ENCODE measurements around the genes KCNK7, TSGA10IP and B4GAT1.

DNA sequence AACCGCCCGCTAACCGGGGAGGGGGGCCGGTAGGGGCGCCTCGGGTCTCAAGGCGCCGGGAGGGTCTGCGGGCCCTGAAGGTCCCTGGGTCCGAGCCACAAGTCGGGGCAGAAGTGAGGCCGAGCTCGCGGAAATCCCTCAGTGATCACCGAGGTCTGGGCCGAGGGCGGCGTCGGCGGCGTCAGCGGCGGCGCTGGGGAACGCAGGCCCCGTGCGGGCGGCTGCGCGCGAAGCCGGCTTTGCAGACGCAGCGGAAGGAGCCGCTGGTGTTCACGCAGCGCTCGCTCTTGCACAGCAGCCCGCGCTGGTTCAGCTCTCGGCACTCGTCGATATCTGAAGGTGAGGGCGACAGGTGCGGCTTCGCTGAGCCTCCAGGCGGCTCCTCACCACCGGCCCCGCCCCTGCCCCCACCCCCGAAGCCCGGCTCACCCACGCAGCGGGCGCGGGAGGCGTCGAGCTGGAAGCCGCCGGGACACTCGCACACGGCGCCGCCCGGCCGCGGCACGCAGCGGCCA lies 14.1 kb downstream of the SCYL1 start:
- PRO-cap: no peak

- PRO-cap: no peak
Observed at GRCh38 chr11:65544803-65545290, 13.3 kb downstream of the LTBP3 start.

DNA sequence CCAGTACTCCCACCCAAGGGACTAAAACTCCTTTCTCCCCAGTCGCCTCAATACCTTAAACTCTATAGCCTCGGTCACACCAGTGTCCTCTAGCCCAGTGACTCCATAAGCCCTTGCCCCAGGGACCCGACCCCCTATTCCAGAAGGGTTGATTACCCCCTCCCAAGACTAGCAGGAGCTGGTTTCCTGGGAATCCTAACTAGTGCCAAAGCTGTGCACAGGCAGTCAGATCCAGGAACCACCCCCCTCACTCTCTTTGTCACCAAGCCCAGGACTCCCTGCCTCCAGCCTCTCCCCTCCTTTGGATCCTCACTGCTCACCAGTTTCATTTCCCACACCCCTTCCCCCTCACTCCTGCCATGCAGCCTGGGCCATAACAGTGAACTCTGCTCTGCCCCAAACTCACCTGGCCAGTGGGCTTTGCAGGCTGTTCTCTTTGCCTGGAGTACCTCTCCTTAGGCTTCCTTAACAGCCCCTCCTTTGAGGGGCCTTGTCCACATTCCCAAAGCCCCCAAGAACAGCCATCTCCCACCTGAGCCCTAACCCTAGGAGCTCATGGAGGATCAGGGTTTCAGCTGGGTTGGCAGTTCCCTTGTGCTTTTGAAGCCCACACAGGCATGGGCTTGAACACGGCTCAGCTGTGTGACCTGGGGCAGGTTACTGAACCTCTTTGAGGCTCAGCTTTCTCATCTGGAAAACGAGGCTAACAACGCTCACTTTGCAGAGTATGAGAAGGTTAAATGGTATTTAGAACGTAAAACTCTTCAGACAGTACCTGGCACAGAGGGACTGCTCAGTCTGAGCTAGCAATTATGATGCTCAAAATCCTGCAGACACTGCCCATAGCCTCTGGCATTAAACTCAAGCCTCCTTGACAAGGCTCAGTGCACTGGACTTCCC lies 9.5 kb downstream of the LTBP3 start:
- PRO-cap: no peak

GRCh38 chr11:65557241-65558055 lies 711 bp downstream of the LTBP3 start:
- PRO-cap: no peak

DNA sequence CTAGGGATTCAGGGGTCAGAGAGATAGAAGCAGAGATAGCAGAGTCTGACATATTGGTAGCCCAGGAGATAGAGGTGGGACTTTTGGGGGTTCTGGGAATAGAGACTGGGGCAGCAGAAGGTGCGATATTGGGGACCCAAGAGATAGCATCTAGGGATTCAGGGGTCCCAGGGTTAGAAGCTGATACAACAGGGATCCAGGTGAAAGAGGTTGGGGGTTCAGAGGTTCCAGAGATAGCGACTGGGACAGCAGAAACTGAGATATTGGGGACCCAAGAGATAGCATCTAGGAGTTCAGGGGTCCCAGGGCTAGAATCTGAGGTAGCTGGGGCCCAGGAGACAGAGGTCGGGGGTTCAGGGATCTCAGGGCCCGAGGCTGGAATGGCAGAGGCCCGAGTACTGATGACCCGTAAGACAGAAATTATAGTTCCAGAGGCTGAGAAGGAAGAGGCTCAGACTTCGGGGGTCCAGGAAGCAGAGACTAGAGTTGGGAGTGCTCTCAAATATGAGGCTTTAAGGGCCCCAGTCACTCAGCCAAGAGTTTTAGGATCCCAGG lies 7.1 kb downstream of the EHBP1L1 start:
- PRO-cap: no peak

- PRO-cap: no peak
Observed at GRCh38 chr11:65595475-65596157, at the start of gene KCNK7. Gene KCNK7 (minus strand): TSS chr11:65595800.

- PRO-cap: no peak
Observed at GRCh38 chr11:65621991-65622470, 6.5 kb downstream of the PCNX3 start.

GRCh38 chr11:65641672-65642757 lies 4.1 kb downstream of the SIPA1 start:
- PRO-cap: no peak

GRCh38 chr11:65659093-65659950 lies 3.4 kb downstream of the RELA start:
- PRO-cap: no peak

DNA sequence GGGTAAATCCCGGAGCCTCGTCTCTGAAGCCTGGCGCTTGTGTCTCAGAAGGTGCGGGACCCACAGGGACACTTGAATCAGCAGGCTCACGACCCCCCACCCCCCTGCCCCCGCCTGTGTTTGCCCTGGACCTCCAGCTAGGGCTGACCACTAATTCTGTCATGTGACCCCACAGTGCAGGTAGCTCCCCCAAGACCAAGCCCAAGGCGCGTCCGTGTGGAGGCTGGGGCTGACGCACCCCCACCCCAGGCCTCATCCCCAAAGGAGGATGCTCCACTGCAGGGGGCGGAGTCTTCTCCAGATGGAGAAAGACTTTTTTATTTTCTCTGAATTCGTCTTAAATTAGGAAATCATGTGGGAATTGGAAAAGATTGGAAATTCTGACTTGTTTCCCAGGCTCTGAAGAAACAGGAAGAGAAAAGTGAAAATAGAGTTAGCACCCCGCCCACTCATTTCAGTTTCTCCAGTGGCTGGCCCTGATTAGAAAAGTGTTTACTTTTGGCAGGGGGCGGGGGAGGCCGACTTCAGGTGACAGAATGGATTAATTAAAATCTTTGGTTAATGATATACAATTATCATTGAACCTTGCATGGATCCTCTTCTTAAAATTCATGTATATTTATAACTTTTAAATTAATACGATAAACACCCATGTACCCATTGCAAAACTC lies 1.1 kb upstream of the RELA start:
- PRO-cap: no peak

GRCh38 chr11:65869582-65870027 lies 3.0 kb downstream of the EFEMP2 start:
- PRO-cap: no peak

- PRO-cap: unidirectional peak, minus-strand start at chr11:65891881
Observed at GRCh38 chr11:65891615-65892454, 1.4 kb downstream of the CCDC85B start.

DNA sequence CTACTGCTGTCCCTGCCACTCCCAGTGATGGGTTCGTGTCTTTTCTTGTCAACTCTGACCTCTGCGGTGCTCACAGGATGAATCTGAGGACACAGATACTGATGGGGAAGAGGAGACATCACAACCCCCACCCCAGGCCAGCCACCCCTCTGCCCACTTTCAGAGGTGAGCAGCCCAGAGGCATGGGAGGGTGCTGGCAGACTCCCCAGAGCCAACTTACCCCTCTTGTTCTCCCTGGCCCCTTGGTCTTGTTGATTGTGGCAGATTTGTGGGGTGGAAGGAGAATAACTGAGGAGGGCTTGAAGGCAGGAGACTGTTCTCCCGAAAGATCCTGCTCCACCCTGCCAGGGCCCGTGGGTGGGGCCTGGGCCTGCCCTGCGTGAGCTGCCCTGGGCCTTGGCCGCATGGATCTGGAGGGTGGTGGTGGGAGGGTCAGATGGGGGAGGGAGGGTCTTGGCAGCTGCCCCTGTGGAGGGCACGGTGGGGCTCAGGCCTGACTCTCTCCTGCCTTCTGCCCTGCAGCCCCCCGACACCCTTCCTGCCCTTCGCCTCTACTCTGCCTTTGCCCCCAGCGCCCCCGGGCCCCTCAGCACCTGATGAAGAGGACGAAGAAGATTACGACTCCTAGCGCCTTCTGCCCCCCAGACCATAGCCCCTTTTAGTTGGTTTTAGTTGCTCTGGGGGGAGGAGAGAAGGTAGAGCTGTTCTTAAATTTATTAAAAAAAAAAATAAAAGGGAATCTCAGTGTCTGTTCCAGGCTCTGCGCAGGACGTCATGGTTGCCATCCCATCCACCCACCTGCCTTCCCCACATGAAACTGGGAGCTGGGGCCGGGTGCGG lies 1.8 kb downstream of the DRAP1 start:
- PRO-cap: no peak

DNA sequence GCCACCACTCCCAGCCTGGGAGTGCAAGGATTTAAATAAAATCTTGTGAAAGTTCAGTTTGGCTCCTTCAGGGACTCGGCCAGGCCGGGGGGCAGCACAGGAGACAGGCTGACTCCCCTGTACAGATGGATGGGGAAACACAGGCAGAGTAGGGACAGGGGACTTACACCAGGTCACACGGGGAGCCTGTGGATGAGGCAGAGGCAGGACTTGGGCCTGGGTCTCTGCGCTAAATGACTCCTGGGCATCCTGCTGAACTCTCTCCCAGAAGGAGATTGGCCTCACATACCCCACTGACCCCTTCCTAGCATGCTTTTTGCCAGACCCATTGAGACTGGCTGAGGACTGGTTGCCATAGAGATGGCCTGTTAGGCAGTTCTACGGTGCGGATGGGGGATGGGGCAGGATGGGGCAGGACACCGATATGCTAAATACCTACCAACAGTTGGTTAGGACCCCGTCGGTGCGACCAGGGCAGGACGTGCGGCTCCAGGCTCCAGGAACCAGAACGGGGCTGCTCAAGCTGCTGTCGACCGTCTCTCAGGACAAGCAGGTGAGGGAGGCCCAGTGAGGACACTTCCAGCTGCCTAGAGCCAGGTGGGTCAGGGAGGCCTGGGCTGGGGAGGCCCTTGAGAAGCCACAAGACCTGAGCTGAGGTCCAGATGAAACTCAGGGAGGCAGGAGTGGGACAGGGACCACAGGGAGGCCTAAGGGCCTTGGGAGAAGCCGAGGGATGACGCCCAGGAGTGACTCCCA lies at the start of gene TSGA10IP:
Gene TSGA10IP, plus strand, starts transcription at position 211 of the 756 bp plus-strand sequence.
- PRO-cap: no peak

- PRO-cap: no peak
Observed at GRCh38 chr11:66020877-66021514, 5.3 kb downstream of the CATSPER1 start.

GRCh38 chr11:66115438-66116004 lies 45.4 kb downstream of the PACS1 start:
- PRO-cap: no peak

DNA sequence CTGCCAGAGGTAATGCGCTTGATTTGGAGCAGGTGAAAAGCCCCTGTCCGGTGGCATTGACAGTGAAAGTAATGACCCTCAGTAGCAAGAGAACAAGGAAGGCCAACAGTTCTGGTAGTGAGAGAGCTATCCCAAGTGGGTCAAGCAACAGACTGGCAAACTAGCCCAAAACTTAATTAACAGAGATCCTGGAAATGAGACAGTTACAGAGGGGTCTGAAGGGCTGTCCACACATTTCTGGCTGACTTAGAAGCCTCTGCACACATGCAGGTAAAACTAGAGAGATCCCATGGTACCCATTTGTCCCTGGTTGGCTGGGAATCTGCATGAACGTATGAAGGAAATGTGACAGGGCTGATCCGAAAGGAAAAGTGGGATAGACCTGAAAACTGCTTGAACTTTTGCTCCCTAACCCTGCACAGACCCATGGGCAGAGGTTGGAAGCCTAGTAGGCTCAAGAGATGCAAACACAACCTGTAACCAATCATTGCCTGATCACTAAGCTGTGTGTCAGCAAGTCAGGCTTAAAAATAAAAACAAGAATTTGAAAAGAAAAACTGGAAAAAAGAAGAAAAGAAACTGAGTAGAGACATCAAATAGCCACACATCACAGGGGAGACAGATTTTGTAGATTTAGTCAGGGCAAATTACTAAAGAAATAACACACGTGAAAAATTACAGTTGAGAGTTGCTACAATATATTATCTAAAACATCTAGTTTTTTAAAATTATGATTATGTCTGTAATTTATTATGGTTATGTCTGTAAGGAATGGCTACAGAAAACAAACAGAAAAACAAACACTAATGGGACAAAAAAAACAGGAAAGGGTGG lies 75.5 kb downstream of the PACS1 start:
- PRO-cap: no peak

DNA sequence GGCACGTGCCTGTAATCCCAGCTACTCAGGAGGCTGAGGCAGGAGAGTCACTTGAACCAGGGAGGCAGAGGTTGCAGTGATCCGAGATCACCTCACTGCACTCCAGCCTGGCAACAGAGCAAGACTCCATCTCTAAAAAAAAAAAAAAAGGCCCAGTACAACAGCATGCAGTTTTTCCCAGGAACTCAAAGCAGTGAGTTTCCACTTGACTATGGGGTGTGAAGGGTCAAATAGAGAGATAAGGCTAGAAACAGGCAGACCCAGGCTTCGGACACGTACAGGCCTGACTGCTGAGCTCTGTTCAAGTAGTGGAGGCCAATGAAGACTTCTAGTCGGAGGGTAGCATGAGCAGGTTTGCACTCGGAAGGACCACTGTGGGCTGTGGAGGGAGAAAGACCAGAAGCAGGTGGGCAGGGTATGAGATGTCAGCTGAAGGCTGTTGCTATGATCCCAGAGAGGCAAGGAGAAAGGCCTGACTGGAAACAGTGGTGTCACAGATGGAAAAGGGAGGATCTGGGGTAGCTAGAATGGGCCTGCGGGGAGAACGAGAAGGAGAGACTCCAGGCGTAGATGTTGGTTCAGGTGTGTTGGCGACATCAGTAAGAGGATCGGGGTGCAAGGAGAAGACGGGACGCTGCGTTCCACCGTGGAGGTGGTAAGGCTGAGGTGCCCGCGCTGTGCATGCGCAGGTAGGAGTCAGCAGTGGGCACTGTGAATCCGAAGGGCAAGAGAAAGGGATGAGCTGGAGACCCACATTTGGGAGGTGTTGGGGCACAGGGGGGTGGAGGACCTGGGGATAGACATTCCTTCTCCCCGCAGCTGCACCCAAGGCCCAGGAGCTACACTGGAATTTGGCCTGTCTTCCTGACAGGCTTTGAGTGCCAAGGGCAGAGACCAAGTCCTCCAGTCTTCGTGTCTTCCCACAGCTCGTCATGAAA lies 38.5 kb upstream of the KLC2 start:
- PRO-cap: no peak

DNA sequence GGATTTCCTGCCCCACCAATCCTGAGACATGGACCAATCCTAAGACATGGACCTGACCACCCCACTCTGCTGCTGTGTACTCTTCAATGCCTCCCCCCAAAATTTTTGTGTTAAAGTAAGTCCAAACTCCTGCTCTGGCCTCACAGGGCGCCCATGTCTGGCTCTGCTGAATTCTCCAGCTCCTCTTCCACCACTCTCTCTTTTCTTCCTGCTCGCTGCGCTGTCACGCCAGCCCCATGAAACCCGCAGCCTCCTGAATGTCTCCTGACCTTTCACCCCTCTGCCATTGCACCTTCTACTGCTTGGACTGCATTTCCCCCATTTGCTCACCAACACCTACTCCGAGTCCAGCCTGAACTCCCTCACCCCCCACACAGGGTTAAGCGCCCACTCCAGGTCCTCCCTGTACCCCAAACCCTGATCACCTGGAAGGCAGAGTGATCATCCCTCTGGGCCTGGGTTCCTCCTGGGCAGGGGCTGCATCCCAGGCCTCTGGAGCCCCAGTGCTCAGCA lies 3.5 kb downstream of the CNIH2 start:
- PRO-cap: no peak

GRCh38 chr11:66347354-66348521 lies at the start of gene B4GAT1:
Gene B4GAT1 (minus strand): TSS chr11:66347629.
- PRO-cap: bidirectional peak, plus-strand start at chr11:66348116, minus-strand start at chr11:66348023

Data from SP-49 (cell line).